ENCODE results near the gene CLIC6.

GRCh38 chr21:33948154-33949156 lies 32.9 kb upstream of the ATP5PO start:
- PRO-cap, result bidirectional peak, plus-strand start at chr21:33948929, minus-strand start at chr21:33948857

GRCh38 chr21:34037575-34037911 lies 35.8 kb upstream of the MRPS6 start:
- PRO-cap, result no peak

DNA sequence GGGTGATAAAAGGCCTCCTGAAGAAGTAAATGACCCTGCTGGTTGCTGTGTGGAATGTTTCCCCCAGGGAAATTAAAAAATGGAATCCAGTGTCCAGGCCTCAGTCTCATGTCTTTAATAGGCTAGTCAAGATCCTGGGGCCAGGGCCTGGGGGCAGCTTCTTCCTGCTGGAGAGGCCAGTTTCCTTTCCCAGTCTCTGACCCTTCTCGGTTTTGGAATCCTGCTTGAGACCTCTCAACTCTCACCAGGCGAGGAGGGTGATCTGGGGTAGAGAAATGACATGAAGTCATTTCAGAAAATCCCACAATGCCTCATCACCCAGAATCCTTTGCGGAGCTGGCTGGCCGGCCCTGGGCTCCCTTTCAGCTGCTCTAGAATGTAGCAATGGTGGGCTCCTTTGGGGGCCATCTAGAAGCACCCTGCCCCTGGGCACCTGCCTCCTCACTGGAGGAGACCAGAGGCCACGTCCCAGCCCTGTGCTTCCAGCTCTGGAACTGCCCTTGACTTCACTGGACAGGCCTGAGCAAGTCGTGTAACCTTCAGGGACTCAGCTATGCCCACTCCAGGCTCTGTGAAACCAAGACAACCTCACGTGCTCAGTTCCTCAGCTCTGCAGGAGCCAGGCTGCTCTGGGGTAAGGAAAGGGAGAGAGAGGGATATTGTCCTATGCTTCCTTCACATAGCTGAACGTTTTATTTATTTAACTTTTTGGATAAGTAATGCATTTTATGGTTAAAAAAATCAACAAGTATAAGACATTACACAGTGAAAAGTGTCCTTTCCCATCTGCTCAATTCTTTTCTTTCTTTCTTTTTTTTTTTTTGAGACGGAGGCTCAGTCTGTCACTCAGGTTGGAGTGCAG lies 131.5 kb downstream of the MRPS6 start:
- PRO-cap, result no peak

DNA sequence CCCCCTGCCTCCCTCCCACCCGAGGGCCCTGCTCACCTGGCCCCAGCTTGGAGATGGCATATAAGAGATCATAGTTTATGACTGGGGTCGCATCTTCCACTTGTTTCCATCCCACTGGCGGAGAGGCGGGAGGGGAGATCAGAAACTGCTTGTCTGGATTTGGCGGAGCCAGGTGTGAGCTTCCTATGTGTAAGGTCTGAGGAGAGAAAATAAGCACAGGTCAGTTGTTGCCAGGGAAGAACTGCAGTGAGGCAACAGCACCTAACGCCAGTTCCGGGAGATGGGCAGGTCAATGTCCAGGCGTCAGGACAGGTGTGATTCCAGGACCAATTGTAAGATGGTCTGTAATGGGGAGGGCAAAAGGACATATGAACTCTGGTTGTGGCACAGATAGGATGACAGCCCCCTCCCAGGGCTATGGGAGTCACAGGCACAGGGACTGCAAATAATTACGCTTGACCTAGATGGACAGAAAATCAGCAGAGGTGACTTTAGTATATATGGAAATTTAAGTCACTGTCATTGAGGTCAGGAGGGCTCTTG lies 9.5 kb upstream of the KCNE1 start:
- PRO-cap, result no peak

- PRO-cap, result no peak
These were observed 11.2 kb upstream of the KCNE1 start for GRCh38 chr21:34523010-34523902.

DNA sequence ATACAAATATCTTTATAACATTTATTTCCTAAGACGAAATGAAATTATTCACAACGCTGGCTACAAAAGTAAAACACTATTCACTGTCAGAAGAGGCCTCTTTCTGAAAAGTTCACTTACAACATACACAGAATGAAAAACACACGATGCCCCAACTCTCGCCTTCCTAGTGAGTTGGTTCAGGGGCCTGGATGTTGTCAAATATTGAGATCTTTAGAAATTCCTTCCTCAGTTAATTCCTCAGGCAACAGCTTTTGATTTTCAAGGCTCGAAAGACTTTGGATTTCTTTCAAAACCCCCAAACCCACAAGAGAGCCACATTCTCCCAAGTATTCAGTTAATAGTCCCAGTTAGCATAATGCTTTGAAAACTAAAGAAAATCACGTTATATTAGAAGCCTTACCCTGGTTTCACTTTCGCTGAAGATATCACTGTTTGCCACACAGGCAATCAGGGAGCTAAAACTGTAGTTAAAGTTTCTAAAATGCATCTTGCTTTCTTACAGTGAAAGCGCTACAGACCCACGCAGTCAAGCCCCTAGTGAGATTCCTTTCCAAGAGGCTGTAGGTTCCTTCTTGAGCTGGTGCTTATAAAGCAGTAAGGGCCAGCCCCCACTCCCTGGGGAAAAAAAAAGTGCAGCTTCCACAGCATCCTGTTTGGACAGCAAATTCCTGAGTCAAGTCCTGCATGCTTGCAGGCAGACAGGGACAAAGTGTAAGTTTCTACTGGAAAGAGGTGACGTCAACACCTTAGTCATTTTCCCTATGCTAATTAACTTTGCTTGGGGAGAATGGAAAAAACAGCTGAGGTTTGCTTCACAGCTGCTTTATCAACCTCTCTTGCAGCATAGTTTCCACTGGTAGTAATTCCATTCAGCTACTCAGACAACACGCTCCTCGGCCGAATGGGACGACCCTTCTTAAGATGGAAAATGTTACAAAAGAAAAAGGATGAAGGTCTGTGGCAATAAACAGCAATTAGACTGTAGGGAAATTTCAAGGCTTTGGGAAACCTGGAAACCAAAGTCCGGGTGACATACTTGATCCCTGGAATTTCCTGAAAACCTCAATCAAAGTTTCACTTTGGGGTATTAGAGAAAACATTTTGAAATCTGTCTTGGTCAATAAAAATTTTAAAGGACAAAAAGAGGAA lies 14.6 kb upstream of the KCNE1 start:
- PRO-cap, result bidirectional peak, plus-strand start at position 413 of the sequence, minus-strand start at position 360 of the sequence; bidirectional peak, plus-strand start at position 871 of the sequence, minus-strand start at position 563 of the sequence

- PRO-cap, result no peak
These were observed 40.9 kb upstream of the KCNE1 start for GRCh38 chr21:34552526-34553668.

- PRO-cap, result unidirectional peak, plus-strand start at chr21:34669012
These were observed at the start of gene CLIC6 for GRCh38 chr21:34668511-34669220. TSS of gene CLIC6 (plus strand) at chr21:34668994.

DNA sequence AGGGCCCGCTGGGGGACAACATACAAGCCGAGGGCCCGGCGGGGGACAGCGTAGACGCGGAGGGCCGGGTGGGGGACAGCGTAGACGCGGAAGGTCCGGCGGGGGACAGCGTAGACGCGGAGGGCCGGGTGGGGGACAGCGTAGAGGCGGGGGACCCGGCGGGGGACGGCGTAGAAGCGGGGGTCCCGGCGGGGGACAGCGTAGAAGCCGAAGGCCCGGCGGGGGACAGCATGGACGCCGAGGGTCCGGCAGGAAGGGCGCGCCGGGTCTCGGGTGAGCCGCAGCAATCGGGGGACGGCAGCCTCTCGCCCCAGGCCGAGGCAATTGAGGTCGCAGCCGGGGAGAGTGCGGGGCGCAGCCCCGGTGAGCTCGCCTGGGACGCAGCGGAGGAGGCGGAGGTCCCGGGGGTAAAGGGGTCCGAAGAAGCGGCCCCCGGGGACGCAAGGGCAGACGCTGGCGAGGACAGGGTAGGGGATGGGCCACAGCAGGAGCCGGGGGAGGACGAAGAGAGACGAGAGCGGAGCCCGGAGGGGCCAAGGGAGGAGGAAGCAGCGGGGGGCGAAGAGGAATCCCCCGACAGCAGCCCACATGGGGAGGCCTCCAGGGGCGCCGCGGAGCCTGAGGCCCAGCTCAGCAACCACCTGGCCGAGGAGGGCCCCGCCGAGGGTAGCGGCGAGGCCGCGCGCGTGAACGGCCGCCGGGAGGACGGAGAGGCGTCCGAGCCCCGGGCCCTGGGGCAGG lies 1.4 kb downstream of the CLIC6 start:
- PRO-cap, result no peak

- PRO-cap, result no peak
These were observed 21.6 kb downstream of the CLIC6 start for GRCh38 chr21:34690345-34690911.

DNA sequence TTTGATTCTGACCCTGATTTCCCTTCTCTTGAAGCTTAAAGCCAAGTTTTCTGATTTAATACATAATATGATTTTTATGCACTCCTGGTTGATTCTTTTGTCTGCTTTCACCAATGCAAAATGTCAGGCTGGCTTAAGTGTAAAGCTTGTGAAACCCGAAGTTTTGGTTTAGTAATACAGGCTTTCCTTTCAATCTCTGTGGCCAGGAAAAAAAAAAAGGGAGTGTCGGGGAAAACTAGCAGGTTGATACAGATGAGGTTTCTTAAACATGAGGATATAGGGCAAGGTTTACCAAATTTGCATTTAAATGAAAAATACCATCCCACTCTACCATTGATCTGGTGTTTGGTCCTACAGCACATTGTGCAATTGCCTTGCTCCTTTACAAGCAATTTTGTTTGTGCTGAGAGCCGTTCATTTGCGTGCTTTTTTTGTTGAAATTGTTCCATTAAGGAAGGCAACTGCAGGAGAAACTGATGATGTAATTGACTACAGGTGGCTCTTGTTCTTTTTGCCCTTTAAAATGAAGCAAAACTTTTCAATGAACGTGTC lies 22.6 kb downstream of the CLIC6 start:
- PRO-cap, result no peak

- PRO-cap, result no peak
These were observed 29.1 kb downstream of the CLIC6 start for GRCh38 chr21:34697725-34698527.

- PRO-cap, result no peak
These were observed 151.0 kb downstream of the CLIC6 start for GRCh38 chr21:34819569-34820375.

DNA sequence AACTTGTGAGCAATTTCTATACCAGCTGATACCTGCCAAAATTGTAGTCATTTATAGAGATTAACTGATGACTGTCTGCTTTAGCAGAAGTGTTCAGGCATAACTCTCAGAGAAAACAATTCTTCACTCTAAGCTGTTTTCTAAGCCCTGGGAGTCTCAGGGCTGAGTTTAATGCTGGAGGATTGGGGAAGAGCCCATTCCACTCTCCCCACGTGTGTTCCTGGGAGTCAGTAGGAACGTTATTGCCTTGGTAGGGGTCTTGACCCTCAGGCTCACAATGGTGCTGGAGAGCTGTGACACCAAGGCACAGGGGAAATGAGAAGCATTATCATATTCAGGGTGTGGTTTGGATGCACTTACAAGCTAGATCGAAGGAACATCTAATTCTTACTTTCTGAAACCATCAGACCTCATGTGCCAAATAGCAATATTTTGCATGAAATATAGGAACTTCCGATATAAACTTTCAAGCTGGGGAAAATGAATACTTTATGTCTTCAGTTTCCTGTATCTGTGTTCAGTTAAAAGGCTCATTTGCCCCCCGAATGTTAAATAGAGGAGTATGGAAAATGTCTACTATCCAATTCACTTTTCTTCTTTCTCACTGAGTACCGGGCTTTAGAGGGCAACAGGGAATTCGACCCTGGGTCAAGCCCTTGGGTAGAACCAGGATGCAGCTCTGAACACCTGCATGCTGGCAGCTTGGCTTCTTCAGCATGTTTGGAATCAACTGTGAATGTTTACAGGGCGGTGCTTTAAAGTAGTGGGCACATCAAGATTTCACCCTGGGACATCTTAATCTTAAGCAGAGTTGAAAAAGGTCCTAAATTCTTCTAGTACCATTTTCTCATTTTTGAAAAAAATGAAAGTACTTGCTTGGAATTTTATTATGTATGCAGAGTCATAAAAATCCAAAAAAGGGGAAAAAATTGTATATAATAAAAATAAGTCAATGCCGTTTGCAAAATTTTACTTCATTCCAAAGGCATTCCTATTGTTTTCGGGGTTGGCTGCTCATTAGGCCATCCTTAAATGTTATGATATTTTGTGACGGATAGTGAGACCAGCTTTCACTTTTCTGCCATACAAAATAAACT lies 168.6 kb downstream of the CLIC6 start:
- PRO-cap, result no peak

- PRO-cap, result no peak
These were observed 175.2 kb downstream of the RUNX1 start for GRCh38 chr21:34873730-34874401.

- PRO-cap, result no peak
These were observed 168.8 kb downstream of the RUNX1 start for GRCh38 chr21:34880229-34880875.

DNA sequence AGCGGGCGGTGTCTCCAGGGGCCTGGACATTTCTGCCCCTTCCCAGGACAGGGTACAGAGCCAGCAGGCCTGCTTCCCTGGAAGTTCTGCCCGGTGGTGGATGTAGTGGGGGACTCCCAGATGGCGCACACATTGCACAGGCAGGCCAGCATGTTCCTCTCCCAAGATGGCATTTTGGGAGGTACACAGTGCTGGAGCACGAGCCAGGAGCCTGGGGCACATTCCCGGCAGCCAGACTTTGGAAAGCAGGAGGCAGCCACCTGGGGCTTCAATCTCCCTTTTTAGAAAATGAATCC lies 57.0 kb downstream of the RUNX1 start:
- PRO-cap, result no peak

DNA sequence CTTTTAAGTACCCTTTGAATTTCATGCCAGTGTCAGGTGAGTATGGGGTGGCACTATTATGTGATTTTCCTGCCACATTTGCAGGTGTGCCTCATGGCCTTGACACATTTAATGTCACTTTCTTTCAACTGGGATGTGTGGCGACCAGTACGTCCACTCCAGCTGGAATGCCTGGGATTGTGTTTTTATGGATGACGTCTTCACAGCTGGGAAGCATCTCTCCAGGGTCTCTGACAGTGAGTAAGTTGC lies 43.4 kb downstream of the RUNX1 start:
- PRO-cap, result no peak

DNA sequence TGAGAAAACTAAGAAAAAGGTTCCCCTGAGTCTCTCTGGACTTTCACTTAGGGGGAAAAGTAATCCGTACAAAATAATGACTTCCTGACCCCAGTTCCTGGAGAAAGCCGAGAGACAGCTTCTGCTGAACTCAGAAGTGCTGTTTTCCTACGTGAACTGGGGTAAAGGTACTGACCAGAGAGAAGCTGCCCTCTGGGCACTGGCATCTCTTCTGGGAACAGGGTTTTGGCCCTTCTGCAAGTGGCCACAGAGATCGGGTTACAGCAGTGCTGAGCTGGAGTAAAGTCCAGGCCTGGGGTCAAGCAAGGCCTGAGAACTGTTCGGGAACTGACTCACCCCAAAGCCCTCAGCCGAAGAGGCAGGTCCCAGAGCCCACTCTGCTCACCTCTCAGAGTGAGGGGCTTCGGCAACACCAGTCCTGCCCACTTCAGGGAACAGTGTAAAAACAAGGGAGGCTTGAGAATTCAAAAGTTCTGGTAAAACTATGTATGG lies 177.2 kb upstream of the RUNX1 start:
- PRO-cap, result no peak

- PRO-cap, result no peak
These were observed 275.8 kb upstream of the RUNX1 start for GRCh38 chr21:35324801-35325347.